Iris pigment epithelial cell (primary cell): ENCODE data around the genes ZNF260 and ZNF607.

DNA sequence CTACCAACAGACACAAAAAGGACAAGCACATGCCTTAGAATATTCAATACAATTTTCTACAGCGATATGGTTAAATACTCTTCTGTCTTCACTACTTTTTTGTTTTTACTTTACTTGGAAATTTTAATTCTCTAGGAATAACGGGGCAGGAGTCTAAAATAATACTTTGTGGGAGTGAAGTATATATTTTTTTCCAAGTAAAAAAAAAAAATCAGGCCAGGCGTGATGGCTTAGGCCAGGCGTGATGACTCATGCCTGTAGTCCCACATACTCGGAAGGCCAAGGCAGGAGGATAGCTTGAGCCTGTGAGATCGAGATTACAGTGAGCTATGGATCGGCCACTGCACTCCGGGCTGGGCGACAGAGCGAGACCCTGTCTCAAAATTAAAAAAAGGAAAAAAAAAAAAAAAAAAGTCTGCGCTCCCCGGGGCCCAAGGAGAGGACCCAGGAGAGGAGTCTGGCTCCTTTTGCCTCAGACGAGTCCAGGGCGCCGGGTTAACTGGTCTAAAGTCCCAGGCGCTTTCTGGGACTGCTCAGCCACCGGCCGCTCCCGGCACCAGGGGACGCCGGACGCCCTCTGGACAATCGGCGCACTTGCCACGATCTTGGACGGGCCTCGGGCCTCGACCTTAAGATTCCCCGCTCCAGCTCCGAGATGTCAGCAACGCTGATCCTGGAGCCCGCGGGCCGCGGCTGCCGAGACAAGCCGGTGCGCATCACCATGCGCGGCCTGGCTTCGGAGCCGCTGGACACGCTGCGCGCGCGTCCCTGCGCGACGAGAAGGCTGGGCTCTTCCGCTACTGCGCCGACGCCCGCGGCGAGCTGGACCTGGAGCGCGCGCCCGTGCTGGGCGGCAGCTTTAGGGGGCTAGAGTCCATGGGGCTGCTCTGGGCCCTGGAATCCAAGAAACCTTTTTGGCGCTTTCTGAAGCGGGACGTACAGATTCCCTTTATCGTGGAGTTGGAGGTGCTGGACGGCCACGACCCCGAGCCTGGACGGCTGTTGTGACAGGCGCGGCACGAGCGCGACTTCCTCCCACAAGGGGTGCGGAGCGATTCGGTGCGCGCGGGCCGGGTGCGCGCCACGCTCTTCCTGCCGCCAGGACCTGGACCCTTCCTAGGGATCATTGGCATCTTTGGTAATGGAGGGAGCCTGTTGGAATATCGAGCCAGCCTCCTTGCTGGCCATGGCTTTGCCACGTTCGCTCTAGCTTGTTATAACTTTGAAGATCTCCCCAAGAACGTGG, 2.9 kb upstream of the ZFP82 start:
- RRBS, result 13% methylated on average over 5 of the region's 90 CpGs

- RRBS, result no CpG with 5 or more reads among the region's 75 CpGs
Observed at GRCh38 chr19:36527712-36529084, at the start of gene ZNF260. Gene ZNF260, minus strand, starts transcription at chr19:36528271.

DNA sequence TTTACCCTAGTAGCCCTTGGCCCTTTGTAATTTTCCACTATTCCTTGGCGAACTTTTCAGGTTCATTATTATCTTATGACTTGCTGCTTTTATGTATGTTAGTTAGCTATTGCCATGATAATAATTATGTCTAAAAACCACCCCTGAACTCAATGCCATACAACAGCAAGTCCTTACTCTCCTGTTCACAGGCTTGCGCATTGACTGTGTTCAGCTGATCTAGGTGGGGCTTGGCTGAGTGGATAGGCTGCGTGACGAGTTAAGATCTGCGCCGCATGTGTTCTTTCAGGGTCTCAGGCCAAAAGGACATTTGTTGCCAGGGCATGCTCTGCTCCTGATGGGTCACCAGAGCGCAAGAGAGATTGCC, 790 bp downstream of the ZNF568 start:
- RRBS, result no CpG with 5 or more reads among the region's 7 CpGs

DNA sequence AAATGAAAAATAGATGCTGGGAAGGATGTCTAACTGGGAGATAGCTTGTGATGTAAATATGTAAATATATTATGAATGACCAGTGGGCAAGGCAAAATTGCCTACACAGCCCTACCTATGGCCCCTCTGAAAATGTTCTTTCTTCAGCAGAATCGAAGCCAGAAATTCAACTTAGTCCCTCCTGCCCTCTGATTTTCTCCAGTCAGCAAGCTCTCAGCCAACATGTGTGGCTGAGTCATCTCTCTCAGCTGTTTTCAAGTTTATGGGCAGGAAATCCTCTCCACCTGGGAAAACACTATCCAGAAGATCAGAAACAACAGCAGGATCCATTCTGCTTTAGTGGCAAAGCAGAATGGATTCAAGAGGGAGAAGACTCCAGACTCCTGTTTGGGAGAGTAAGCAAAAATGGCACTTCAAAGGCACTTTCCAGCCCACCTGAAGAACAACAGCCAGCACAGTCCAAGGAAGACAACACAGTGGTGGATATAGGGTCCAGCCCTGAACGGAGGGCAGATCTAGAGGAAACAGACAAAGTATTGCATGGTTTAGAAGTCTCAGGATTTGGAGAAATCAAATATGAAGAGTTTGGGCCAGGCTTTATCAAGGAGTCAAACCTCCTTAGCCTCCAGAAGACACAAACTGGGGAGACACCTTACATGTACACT, 8.8 kb upstream of the ZNF527 start:
- RRBS, result no CpG with 5 or more reads among the region's 2 CpGs

DNA sequence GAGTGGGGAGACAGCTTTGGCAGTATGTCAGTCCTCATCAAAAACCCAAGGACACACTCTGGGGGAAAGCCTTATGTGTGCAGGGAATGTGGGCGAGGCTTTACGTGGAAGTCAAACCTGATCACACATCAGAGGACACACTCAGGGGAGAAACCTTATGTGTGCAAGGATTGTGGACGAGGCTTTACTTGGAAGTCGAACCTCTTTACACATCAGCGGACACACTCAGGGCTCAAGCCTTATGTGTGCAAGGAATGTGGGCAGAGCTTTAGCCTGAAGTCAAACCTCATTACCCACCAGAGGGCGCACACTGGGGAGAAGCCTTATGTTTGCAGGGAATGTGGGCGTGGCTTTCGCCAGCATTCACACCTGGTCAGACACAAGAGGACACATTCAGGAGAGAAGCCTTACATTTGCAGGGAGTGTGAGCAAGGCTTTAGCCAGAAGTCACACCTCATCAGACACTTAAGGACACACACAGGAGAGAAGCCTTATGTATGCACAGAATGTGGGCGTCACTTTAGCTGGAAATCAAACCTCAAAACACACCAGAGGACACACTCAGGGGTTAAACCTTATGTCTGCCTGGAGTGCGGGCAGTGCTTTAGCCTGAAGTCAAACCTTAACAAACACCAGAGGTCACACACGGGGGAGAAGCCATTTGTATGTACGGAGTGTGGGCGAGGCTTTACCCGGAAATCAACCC, 8.1 kb upstream of the ZNF527 start:
- RRBS, result no CpG with 5 or more reads among the region's 14 CpGs

DNA sequence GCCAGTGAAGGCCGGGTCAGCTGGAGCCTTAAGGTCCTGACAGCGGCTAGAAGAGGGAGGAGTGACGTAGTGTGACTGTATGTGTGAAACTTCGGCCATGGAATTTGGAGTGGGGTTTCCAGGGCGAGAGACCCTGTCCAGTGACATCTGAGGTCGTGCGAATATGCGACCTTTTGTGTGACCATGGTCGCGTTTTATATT, 303 bp upstream of the ZNF569 start:
- RRBS, result 7% methylated on average over 1 of the region's 10 CpGs

GRCh38 chr19:37718858-37720218, at the start of gene ZNF607:
Gene ZNF607, minus strand, starts transcription at chr19:37719761.
- RRBS, result 1% methylated on average over 9 of the region's 64 CpGs

DNA sequence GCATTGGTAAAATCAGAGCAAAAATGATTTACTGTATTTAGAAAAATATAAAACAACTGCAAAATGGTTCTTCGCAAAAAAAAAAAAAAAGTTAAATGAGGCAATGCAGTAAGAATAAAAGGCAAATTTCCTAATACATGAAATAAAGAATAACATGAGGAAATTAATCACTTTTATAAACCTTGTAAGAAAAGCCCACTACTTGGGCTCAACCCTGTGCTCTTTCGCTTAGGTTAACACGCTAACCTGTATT, 23.7 kb downstream of the ZNF573 start:
- RRBS, result no CpG with 5 or more reads among the region's 3 CpGs

GRCh38 chr19:38004474-38004879, 97.5 kb downstream of the SIPA1L3 start:
- RRBS, result no CpG with 5 or more reads among the region's 6 CpGs

DNA sequence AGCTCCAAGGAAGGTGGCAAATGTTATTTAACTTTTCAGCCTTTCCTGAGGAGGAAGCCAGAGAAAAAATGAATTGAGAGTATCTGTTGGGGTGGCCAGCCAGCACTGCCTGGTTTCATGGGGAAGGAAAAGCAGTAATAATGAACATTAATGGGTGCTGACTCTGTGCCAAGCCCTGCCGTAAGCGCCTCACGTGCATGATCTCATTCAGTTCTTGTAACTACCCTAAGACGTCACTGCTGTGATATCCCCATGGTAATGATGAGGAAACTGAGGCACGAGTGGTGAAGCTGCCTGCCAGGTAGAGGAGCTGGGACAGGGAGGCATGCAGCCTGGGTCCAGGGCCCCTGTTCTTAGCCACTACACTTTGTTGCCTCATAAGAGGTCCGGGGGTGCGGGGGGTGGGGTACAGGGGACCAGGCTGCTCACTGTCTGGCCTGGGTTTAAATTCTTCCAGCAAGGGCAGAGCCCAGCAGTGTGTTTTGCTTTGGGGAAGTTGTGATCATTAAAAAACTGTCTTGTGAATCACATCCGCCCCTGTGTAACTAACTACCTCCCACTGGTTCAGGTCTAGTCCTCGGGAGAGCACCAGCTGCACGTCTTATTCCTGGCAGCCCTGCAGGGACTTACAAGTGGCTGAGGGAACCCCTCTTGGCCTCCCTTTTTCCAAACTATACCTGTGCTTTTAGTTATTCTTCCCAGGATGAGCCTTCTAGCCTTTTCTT, 127.3 kb downstream of the SIPA1L3 start:
- RRBS, result no CpG with 5 or more reads among the region's 10 CpGs

GRCh38 chr19:38328196-38329035, 7.2 kb upstream of the CATSPERG start:
- RRBS, result no CpG with 5 or more reads among the region's 5 CpGs

GRCh38 chr19:38335487-38335737, 218 bp upstream of the CATSPERG start:
- RRBS, result no CpG with 5 or more reads among the region's 12 CpGs

DNA sequence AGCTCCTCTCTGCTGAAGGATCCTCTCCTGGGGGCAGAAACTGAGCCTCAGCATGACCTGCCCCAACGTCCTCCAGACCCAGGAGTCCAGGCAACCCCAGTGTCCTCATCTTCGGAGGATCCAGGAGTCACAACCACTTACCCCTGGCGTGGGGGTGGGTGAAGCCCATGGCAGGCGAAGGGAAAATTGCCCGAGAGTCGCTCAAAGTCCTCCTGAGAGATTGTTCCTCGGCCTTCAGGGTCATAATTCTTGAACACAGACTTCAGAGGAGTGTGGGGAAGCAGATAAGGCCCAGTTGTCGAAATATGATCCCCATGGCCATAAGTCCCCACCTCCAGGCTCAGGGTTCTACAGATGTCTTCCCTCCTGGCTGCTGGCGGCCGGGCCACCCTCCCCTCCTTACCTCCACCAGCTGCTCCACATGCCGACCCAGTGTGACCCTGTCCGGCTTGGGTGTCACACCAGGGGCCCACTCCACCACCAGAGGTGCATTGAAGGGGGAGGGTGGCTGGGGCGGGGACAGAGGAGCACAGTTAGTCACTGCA, 10.0 kb downstream of the FAM98C start:
- RRBS, result 24% methylated on average over 3 of the region's 13 CpGs

GRCh38 chr19:38452809-38453179, 19.3 kb downstream of the RYR1 start:
- RRBS, result no CpG with 5 or more reads among the region's 25 CpGs

GRCh38 chr19:38453180-38453587, 19.7 kb downstream of the RYR1 start:
- RRBS, result no CpG with 5 or more reads among the region's 15 CpGs

GRCh38 chr19:38595743-38596707, 21.7 kb downstream of the MAP4K1 start:
- RRBS, result 4% methylated on average over 15 of the region's 46 CpGs

DNA sequence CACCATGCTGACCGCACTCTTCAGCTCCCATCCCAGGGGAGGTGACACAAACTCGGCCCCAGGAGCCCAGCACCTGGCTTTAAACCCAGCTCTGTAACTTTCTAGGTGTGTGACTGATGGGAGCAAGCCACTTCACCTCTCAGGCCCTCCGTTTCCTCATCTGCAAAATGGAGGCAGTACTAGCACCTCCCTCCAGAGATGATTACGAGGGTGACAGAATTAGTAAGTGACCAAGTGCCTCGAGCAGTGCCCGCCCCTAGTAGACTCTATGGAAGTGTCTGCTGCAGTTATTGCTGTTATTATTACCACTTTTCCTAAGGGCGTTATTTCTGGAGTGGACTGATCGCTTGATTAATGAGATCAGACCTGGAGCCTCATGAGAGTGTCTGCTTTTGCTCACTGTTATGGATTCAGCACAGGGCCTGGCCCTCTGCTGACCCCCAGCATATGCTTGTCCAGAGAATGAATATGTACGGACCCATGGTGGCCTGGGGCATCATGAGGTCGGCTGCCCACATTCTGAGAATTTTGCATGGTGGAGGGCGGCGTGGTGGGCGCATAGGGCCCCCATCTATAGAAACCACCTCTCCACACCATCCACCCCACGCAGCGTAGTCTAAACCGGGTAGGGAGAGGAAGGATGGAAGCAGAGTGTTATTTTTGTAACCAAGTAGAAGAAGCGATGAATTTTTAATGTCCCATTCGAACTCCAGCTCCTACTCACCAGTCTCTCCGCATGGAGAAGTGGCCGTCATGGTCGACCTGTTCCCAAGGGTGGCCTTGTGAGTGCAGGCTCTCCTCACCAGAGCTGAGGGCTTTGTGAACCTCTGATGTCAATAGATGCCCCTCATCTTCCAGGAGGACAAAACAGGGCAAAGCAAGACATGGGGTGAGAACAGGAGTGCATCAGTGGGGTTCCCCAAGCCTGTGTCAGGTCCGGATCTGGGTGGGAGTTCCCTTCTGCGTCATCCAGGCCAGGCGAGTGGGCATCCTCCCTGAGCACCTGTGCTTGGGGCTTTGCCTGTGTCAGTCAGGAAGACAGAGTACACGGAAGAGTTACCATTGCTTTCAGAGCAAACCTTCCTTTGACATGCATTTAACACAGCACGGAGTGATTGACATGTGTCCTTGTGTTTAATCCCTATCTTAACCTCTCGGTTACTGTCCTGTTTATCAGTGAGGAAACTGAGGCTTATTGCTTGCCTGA, 48.0 kb downstream of the CAPN12 start:
- RRBS, result no CpG with 5 or more reads among the region's 27 CpGs

DNA sequence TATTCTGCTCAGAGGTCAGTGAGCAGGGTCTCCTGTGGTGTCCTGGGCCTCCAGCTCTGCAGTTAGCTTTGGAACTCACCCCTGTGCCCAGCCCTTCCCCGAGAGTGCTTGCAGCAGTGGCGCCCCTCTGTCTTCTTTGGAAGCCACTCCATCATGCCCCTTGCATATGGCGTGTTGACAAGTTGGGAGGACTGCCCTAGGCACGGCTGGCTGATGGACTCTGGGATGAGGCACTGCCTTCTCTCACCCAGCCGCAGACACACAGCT, 41.5 kb downstream of the CAPN12 start:
- RRBS, result no CpG with 5 or more reads among the region's 5 CpGs

- RRBS, result no CpG with 5 or more reads among the region's 12 CpGs
Observed at GRCh38 chr19:38706770-38707313, 37.4 kb downstream of the CAPN12 start.

DNA sequence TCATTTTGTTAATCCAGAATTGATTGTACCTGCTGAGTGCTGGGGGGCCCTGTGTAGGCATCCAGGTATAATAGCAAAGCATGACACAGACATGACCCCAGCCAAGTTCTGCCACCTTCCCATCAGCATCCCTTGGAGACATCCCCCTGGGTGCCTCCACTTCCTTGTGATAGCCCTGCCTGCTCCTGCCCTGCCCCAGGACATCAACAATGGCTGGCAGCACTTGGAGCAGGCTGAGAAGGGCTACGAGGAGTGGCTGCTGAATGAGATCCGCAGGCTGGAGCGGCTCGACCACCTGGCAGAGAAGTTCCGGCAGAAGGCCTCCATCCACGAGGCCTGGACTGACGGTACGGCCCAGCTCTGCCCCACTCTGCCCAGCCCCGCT, 26.6 kb downstream of the CAPN12 start:
- RRBS, result no CpG with 5 or more reads among the region's 9 CpGs